HepG2 (cell line): ENCODE measurements around the genes ATF3, TATDN3 and SPATA45.

GRCh38 chr1:212287261-212287749, 2.1 kb downstream of the PPP2R5A start:
- RRBS, 2 experiments = no CpG with 5 or more reads among the region's 3 CpGs
CAGE:
- cytosol, long polyA minus RNA = no peak
- cytosol, long polyA plus RNA = no peak
- long polyA plus RNA = no peak
- nucleus, long polyA minus RNA = no peak
- nucleus, long polyA plus RNA = no peak

GRCh38 chr1:212310157-212310470, 24.9 kb downstream of the PPP2R5A start:
CAGE:
- cytosol, long polyA minus RNA = no peak
- cytosol, long polyA plus RNA = no peak
- long polyA plus RNA = no peak
- nucleus, long polyA minus RNA = no peak
- nucleus, long polyA plus RNA = no peak

GRCh38 chr1:212566428-212567050, 42.0 kb upstream of the ATF3 start:
- RRBS, 2 experiments = no CpG with 5 or more reads among the region's 10 CpGs
CAGE:
- cytosol, long polyA minus RNA = no peak
- cytosol, long polyA plus RNA = no peak
- long polyA plus RNA = no peak
- nucleus, long polyA minus RNA = no peak
- nucleus, long polyA plus RNA = no peak

- RRBS, 2 experiments = 4 to 14% methylated on average over 9 to 11 of the region's 115 CpGs
CAGE:
- cytosol, long polyA minus RNA = no peak
- cytosol, long polyA plus RNA = no peak
- long polyA plus RNA = no peak
- nucleus, long polyA minus RNA = no peak
- nucleus, long polyA plus RNA = no peak
Observed at GRCh38 chr1:212608622-212609693, at the start of gene ATF3. Gene ATF3, plus strand, starts transcription at chr1:212608761.

GRCh38 chr1:212609694-212610237, 1.2 kb downstream of the ATF3 start:
- RRBS, 2 experiments = no CpG with 5 or more reads among the region's 15 CpGs
CAGE:
- cytosol, long polyA minus RNA = no peak
- cytosol, long polyA plus RNA = no peak
- long polyA plus RNA = no peak
- nucleus, long polyA minus RNA = no peak
- nucleus, long polyA plus RNA = no peak

GRCh38 chr1:212614679-212615299, 6.2 kb downstream of the ATF3 start:
- RRBS, 2 experiments = no CpG with 5 or more reads among the region's 9 CpGs
CAGE:
- cytosol, long polyA minus RNA = no peak
- cytosol, long polyA plus RNA = no peak
- long polyA plus RNA = no peak
- nucleus, long polyA minus RNA = no peak
- nucleus, long polyA plus RNA = no peak

- RRBS, 2 experiments = no CpG with 5 or more reads among the region's 21 CpGs
CAGE:
- cytosol, long polyA minus RNA = no peak
- cytosol, long polyA plus RNA = no peak
- long polyA plus RNA = no peak
- nucleus, long polyA minus RNA = no peak
- nucleus, long polyA plus RNA = no peak
Observed at GRCh38 chr1:212646508-212647064, 22.3 kb downstream of the GARIN4 start.

- RRBS, 2 experiments = no CpG with 5 or more reads among the region's 17 CpGs
CAGE:
- cytosol, long polyA minus RNA = no peak
- cytosol, long polyA plus RNA = no peak
- long polyA plus RNA = no peak
- nucleus, long polyA minus RNA = no peak
- nucleus, long polyA plus RNA = no peak
Observed at GRCh38 chr1:212658139-212658980, 34.1 kb downstream of the GARIN4 start.

GRCh38 chr1:212791631-212792148, at the start of gene TATDN3:
Gene TATDN3, plus strand, starts transcription at chr1:212791894.
- RRBS, 2 experiments = 2% methylated on average over 7 to 10 of the region's 37 CpGs
CAGE:
- cytosol, long polyA minus RNA = start-site peak on the minus strand at chr1:212791776-212791780, 189 reads; start-site peak on the plus strand at chr1:212792011-212792065, 5 reads
- cytosol, long polyA plus RNA = start-site peak on the minus strand at chr1:212791776-212791783, 80 and 198 reads in 2 replicates
- long polyA plus RNA = start-site peak on the minus strand at chr1:212791768-212791783, 823 and 893 reads in 2 replicates; start-site peak on the plus strand at chr1:212791911-212791930, 42 and 33 reads in 2 replicates
- nucleus, long polyA minus RNA = no peak
- nucleus, long polyA plus RNA = start-site peak on the minus strand at chr1:212791771-212791783, 98 and 169 reads in 2 replicates; start-site peak on the plus strand at chr1:212791881-212791948, 43 and 55 reads in 2 replicates

DNA sequence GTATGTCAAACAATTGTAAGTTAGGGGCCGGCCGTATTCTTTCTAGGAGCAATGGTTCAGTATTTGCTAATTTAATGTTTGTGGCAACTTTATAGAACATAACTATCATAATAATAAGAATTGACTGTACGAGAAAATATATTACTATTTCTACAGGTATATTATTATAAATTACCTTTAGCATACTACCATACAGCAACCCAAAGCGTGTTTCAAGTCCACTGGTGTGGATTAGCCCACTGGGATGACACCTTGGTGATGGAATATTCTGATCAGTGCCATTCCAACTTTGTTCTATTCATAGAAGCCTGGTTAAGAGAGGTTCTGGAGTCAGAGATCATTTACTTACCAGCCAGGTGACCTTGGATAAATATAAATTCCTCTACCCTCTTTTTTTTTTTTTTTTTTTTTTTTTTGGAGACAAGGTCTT, at the start of gene SPATA45:
Gene SPATA45 (minus strand): TSS at position 245 of the 430 bp plus-strand sequence.
- RRBS, 2 experiments = no CpG with 5 or more reads among the region's 4 CpGs
CAGE:
- cytosol, long polyA minus RNA = no peak
- cytosol, long polyA plus RNA = no peak
- long polyA plus RNA = no peak
- nucleus, long polyA minus RNA = no peak
- nucleus, long polyA plus RNA = no peak

DNA sequence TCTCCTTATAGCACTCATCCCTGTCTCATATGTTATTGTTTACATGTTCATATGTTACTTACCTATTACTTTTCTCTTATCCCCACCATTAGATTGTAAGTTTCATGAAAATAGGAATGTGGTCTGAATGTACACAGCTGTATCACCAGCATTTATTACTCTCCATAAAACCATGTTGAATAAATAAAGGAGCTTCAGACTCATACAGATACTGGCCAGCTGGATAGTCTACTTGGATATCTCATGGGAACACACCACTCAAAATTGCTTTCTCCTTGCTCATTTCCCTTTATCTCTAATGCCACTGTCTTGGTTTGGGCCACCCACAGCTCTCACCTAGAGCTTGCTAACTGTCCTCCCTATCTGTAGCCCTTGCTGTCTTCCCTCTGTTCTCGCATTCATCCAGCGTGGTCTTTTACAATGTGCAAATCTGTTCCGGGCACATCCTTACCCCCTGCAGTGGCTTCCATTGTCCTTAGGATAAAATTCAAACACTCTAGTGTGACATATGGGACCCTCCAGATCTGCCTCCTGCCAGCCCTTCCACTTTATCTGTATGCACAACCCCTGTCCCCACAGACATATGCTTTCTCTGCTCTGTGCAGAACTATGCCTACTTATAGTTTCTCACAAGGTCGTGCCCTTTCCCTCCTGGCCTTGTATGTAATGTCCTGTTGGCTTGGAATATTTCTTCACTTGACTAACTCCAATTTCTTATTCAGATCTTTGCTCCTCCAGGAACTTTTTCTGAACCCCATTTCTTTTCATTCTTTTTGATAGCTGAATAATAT, 2.7 kb downstream of the FLVCR1 start:
- RRBS, 2 experiments = no CpG with 5 or more reads among the region's 4 CpGs
CAGE:
- cytosol, long polyA minus RNA = no peak
- cytosol, long polyA plus RNA = no peak
- long polyA plus RNA = no peak
- nucleus, long polyA minus RNA = no peak
- nucleus, long polyA plus RNA = no peak

DNA sequence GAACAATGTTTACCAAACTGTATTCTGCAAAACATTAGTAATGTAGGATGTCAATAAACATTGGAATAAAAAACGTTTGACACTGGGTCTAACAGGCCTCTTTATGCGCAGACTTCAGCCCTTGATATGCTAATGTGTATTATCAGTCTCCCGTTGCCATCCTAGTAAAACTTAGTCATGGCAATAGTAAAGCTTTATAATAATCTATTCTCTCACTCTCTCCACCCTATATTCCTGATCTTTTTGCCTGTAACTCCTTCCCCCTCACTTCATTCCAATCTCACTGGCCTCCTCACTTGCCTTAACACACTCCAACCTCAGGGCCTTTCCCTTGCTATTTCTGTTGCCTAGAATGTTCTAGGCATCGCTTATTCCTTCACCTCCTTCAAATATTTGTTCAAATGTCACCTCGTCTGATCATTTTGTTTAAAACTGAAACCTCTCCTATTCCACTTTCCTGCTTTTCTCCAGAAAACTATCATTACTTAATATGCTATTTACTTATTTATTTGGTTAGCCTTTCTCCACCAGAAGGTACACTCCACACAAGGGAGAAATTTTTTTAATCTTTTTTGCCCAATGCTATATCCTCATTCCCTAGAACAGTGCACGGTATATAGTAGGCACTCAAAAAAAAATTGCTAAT, 10.0 kb downstream of the ANGEL2 start:
- RRBS, 2 experiments = no CpG with 5 or more reads among the region's 6 CpGs
CAGE:
- cytosol, long polyA minus RNA = no peak
- cytosol, long polyA plus RNA = no peak
- long polyA plus RNA = no peak
- nucleus, long polyA minus RNA = no peak
- nucleus, long polyA plus RNA = no peak

GRCh38 chr1:213326786-213327271, 275.8 kb downstream of the RPS6KC1 start:
- RRBS, 2 experiments = no CpG with 5 or more reads among the region's 1 CpG
CAGE:
- cytosol, long polyA minus RNA = no peak
- cytosol, long polyA plus RNA = no peak
- long polyA plus RNA = no peak
- nucleus, long polyA minus RNA = no peak
- nucleus, long polyA plus RNA = no peak

DNA sequence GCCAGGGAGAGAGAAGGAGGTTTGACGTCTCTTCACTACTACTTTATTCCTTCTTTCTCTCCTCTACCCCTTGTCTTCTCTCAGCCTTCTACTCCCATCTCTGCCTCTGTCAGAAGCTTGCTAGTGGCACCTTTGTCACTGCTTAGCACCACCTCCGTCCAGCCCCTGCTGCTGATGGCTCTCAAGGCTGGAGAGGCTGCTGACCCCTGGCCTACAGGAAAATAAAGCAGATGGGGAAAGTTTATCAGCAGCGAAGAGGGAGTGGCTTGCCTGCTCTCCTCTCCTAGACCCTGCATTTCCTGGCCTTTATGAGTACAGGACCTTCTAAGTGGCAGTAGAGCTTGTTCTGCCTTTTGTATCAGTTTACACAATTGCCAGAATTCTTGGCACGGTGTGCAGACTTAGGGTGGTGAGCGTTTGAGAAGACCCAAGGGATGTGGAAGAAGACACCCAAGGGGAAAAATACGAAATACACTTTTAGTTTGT, 27.0 kb downstream of the PROX1 start:
- RRBS, 2 experiments = no CpG with 5 or more reads among the region's 6 CpGs
CAGE:
- cytosol, long polyA minus RNA = no peak
- cytosol, long polyA plus RNA = no peak
- long polyA plus RNA = no peak
- nucleus, long polyA minus RNA = no peak
- nucleus, long polyA plus RNA = no peak

DNA sequence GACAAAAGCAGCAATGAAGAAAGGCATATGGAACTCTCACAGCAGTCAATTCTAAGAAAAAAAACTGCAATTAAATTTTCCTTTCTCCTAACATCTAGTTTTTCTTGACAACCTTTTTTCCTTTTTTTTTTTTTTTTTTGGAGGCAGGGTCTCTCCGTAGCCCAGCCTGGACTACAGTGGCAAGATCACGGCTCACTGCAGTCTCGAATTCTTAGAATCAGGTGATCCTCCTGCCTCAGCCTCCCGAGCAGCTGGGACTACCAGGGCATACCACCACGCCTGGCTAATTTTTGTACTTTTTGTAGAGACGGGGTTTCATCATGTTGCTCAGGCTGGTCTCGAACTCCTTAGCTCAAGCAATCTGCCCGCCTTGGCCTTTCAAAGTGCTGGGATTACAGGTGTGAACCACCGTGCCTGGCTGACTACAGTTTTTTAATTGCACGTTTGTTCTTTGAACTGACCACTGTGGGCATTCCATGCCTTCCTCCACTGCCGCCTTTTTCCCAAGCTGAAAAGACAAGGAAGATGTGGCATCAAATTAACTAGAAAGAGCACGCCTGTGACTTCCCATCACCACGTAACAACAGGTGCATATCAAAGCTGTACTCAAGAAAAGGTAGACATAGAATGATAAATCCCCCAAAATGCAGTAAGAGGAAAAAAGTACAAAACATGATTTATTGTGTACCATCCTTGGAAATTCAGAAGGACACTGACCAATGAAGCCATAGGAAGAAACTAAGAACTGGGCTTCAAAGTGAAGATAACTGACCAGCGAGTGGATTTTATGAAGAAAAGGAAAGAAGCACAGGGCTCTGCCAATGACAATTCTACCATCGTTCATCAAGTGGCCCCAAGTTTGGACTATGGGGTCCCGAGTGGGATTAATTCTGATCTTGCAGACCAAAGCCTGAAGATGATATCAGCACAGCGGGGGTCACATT, 75.2 kb downstream of the SMYD2 start:
- RRBS, 2 experiments = no CpG with 5 or more reads among the region's 17 CpGs
CAGE:
- cytosol, long polyA minus RNA = start-site peak on the minus strand centred at position 103 of the sequence, 49 bp wide, 29 reads; start-site peak on the minus strand centred at position 211 of the sequence, 48 bp wide, 42 reads; start-site peak on the minus strand centred at position 840 of the sequence, 103 bp wide, 10 reads
- cytosol, long polyA plus RNA = no peak
- long polyA plus RNA = no peak
- nucleus, long polyA minus RNA = start-site peak on the minus strand centred at position 623 of the sequence, 272 bp wide, 13 reads
- nucleus, long polyA plus RNA = no peak

DNA sequence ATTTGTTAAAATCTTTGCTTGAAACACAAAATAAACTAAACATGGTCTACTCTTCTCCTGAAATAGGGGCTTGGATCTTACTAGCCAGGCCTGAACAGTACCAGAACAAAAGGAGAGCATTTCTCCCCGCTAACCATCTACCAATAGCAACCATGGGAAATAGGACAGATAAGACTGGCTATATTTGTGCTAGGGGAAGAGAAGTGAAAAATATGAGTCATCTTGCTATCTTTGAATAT, 81.1 kb downstream of the SMYD2 start:
- RRBS, 2 experiments = no CpG with 5 or more reads among the region's 1 CpG
CAGE:
- cytosol, long polyA minus RNA = no peak
- cytosol, long polyA plus RNA = no peak
- long polyA plus RNA = no peak
- nucleus, long polyA minus RNA = no peak
- nucleus, long polyA plus RNA = no peak

GRCh38 chr1:214603873-214604495, 989 bp downstream of the CENPF start:
- RRBS, 2 experiments = no CpG with 5 or more reads among the region's 13 CpGs
CAGE:
- cytosol, long polyA minus RNA = no peak
- cytosol, long polyA plus RNA = no peak
- long polyA plus RNA = no peak
- nucleus, long polyA minus RNA = no peak
- nucleus, long polyA plus RNA = no peak

GRCh38 chr1:214642373-214643436, 39.7 kb downstream of the CENPF start:
- RRBS, 2 experiments = no CpG with 5 or more reads among the region's 18 CpGs
CAGE:
- cytosol, long polyA minus RNA = no peak
- cytosol, long polyA plus RNA = no peak
- long polyA plus RNA = no peak
- nucleus, long polyA minus RNA = no peak
- nucleus, long polyA plus RNA = no peak

- RRBS, 2 experiments = no CpG with 5 or more reads among the region's 4 CpGs
CAGE:
- cytosol, long polyA minus RNA = no peak
- cytosol, long polyA plus RNA = no peak
- long polyA plus RNA = no peak
- nucleus, long polyA minus RNA = no peak
- nucleus, long polyA plus RNA = no peak
Observed at GRCh38 chr1:215023407-215023886, 59.1 kb upstream of the KCNK2 start.

- RRBS, 2 experiments = no CpG with 5 or more reads among the region's 2 CpGs
CAGE:
- cytosol, long polyA minus RNA = no peak
- cytosol, long polyA plus RNA = no peak
- long polyA plus RNA = no peak
- nucleus, long polyA minus RNA = no peak
- nucleus, long polyA plus RNA = no peak
Observed at GRCh38 chr1:216162141-216162340, 261.2 kb downstream of the USH2A start.